BJ (cell line): ENCODE measurements around a stretch of chr10.

DNA sequence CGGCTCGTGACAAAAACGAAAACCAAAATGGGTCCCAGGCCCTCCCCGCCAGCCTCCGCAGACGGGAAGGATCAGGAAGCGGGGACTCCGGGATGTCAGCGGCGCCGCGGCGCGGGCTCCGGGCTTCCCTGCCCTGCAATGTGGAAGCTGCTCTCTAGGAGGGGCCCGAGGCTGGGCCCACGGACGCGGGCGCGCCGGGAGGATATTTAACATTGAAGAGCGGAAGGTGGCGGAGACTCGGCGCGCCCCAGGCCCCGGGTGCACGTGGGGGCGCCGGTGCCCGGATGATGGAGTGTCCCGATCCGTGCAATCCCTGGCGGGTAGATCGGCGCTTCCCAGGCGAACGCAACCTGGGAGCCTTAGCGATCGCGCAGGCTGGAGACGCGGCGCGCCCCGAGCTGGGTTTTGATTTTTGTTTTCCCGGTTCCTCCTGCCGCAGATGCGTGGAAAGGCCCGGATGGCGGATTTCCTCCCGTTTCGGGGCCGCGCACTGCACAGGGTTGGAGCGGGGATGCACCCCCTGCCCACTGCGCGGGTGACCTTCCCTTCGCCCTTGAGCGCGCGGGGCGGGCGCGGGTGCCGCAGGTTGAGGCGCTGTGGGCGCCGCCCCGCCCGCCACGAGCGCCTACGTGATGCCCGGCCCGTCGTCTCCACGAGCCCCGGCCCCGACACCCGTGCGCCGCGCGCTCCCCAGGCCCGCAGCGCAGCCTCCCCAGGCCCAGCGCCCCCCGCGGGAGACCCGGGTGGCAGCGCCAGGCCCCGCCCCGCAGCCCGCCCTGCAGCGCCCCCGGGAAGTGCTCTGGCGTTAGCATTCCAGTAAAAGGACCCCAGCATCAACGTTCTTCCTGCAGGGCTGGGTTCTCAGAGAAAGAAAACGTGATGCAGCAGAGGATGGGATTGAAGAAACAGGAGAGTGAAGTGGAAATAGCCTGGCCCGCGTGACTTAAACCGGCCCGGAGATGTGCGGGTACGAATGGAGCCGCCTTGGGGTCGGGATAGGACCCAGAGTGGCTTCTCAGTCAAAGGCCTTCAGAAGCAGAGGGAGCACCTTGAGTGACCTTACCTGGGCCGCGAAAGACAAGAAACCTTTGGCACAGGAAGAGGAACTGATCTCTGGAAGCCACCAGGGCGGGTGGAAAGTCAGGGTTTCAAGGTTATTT, 1.5 kb downstream of the PFKP start:
- CAGE, long polyA plus RNA: no peak
- RRBS: 2% methylated on average over 38 of the region's 112 CpGs

DNA sequence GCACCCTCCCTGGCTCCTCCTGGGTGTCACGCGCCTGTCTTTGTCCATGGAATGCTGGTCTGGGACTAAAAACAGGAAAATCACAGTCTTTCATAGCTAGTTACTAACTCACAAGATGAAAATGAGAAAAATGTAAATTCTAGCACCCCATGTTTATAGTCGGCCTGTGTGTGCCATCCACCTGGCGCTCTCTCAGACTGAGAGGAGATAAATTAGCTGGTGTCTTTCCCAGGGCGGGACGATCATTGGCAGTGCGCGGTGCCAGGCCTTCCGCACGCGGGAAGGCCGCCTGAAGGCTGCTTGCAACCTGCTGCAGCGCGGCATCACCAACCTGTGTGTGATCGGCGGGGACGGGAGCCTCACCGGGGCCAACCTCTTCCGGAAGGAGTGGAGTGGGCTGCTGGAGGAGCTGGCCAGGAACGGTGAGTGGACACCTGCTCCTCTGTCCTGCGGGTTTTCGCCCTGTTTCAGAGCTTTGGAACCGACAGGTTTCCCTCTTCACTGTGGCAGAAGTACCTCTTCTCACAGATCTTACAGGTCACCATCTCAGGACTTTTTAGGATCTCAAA, 33.9 kb downstream of the PFKP start:
- CAGE, long polyA plus RNA: no peak
- RRBS: no CpG with 5 or more reads among the region's 23 CpGs

- CAGE, long polyA plus RNA: no peak
- RRBS: no CpG with 5 or more reads among the region's 29 CpGs
These were observed 41.9 kb downstream of the PFKP start for GRCh38 chr10:3109136-3109780.

DNA sequence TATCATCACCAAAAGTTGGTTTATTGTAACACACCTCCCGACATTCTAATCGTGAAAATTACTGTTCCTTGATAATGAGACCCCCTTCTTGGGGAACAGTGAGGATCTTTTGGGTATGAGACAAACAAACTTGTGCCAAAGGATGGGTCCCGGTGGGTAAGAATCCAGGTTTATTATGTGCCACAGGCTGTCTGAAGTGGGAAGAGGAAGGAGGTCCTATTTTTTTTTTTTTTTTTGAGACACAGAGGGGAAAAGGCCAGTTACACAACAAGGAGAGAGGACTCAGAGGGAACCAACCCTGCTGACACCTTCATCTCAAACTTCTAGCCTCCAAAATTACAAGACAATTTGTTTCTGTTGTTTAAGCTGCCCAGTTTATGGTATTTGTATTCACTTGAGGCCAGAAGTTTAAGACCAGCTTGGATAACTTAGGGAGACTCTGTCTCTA, 9.2 kb upstream of the PITRM1 start:
- CAGE, long polyA plus RNA: no peak
- RRBS: no CpG with 5 or more reads among the region's 3 CpGs

DNA sequence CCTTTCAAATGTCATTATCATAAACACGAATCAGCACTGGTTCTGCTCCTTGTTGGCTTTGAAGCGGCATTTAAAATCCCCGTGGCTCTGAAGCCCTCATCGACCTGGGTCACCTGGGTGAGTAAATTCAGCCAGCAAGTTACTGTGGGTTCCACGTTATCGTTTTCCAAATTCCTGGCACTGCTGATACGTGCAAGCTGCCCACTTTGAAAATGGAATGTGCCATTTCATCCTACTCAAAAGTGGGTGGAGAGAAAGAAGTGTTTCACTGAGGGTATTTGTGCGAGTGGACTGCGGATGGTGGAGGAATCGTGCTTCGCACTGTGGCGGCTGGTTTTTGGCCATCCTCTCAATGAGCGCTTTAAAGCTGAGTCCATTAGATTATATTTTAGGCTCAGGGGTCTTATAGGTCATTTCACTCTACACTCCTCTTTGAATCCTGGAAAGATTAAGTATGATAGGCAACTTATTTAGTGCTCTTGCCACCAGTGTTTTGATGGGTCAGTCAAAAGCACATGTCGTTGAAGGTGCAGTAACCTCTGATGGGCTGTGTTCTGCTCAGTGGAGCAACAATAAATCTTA, 281.6 kb downstream of the KLF6 start:
- CAGE, long polyA plus RNA: no peak
- RRBS: no CpG with 5 or more reads among the region's 14 CpGs

GRCh38 chr10:3533211-3533657, 251.8 kb downstream of the KLF6 start:
- CAGE, long polyA plus RNA: no peak
- RRBS: no CpG with 5 or more reads among the region's 4 CpGs

DNA sequence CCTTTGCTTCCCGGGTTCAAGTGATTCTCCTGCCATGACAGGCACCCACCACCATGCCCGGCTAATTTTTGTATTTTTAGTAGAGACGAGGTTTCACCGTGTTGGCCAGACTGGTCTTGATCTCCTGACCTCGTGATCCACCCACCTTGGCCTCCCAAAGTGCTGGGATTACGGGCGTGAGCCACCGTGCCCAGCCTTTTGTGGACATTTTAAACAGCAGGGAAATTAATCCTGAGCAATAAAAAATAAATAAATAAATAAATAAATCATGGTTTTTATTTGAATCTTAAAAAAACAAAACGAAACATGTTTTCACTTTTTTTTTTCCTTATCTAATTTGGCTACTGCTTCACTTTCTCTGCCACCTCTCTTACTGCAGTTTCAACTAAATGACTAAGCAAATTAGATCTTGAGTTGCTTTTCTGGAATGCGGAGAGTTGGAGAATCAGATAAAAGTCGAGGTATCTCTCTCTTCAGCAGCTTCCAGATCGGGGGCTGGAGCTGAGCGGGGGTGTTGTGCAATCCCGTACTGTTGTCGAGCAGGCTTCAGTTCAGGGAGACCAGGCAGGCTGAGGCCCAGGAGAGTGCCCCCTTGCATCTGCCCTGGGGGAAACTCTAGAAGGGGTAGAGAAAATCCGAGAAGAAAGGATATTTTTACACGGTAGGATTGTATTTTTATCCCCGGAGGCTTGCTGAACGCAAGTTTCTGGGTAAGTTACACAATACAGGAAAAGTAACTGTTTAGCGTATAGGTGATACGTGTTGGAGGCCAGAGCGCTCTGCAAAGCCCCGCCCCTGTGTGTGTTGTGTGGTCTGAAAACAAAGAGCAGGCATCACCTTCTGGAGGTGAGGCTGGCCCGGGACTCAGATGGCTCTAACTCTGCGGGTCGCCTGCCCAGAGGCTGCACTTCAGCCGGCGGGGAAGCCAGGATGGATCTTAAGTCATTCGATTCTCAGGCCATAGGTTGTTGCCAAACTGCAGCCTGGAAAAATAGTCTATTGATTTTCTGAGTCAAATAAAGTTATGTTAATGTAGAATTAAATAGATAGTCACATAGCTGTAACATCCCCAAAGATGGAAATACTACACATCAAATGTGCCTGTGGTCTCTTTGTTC, 116.7 kb downstream of the KLF6 start:
- CAGE, long polyA plus RNA: no peak
- RRBS: 63% methylated on average over 4 of the region's 29 CpGs

DNA sequence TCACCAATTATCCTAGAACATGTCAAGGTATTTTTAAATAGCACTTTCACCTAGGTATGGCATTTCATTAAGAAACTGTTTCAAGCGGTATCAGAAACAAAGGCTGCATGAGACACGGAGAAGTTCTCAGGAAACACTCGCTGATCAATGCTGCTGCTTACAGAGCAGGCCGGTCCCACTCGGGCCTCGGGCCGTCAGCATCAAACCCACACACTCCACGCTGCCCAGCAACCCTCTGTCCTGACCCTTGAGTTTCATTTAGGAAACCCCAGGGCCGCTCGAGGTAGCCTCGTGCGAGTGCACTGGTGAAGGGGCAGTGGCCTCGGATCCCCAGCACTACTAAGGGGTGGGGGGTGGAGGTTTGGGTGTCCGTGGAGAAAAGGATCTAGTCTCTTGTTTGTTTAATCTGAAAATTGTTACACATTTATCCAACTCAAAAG, 4.0 kb downstream of the KLF6 start:
- CAGE, long polyA plus RNA: no peak
- RRBS: no CpG with 5 or more reads among the region's 14 CpGs

GRCh38 chr10:3781949-3782764, 2.9 kb downstream of the KLF6 start:
- CAGE, long polyA plus RNA: no peak
- RRBS: no CpG with 5 or more reads among the region's 20 CpGs

GRCh38 chr10:3820288-3820706, 35.3 kb upstream of the KLF6 start:
- CAGE, long polyA plus RNA: no peak
- RRBS: no CpG with 5 or more reads among the region's 11 CpGs

DNA sequence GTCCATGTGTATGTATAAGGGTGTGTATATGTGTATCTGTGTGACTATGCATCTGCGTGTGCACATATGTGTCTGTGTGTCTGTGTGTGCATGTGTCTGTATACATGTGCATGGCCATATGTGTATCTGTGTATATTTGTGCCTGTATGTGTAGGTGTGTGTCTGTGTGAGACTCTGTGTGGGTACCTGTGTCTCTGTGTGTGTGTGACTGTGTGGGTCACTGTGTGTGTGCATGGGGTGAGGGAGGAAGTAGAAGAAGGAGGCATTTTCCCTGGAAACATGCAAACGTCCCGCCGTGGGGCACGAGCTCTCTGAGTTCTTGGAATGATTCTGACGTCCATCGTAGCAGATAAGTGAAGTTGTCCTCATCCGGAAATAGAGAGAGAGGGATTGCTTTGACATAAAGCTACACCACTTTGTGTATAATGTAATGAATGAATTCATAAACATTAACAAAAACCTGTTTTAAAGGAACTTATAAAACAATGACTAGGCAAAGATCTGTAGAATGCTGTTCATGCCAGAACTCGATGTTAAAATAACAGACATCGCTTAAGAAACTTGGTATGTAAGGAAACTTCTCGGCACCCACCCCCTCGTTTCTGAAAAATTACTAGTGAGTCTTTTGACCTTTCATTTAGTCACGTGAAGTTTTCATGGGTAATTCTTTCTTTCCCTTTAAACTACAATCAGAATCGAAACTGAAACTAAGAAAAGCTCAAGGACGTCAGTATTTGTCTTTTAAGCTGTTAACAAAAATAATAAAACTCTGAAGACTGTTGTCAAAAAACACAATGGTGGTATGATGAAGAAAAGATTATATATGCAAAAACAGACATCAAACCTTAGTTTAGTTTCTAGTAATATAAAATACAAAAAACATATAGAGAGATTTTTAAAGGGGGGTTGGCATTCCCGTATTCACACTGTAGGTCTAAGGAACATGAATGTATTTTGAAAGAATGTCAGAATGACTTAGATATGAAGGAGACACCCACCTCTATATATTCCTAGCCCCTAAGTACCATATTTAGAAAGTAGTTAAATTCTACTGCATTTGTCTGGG, 43.7 kb upstream of the KLF6 start:
- CAGE, long polyA plus RNA: no peak
- RRBS: no CpG with 5 or more reads among the region's 16 CpGs

- CAGE, long polyA plus RNA: no peak
These were observed 66.9 kb upstream of the KLF6 start for GRCh38 chr10:3852014-3852210.

GRCh38 chr10:3935121-3935652, 150.2 kb upstream of the KLF6 start:
- CAGE, long polyA plus RNA: no peak
- RRBS: no CpG with 5 or more reads among the region's 13 CpGs

- CAGE, long polyA plus RNA: no peak
- RRBS: no CpG with 5 or more reads among the region's 4 CpGs
These were observed 283.2 kb upstream of the KLF6 start for GRCh38 chr10:4068276-4068611.

DNA sequence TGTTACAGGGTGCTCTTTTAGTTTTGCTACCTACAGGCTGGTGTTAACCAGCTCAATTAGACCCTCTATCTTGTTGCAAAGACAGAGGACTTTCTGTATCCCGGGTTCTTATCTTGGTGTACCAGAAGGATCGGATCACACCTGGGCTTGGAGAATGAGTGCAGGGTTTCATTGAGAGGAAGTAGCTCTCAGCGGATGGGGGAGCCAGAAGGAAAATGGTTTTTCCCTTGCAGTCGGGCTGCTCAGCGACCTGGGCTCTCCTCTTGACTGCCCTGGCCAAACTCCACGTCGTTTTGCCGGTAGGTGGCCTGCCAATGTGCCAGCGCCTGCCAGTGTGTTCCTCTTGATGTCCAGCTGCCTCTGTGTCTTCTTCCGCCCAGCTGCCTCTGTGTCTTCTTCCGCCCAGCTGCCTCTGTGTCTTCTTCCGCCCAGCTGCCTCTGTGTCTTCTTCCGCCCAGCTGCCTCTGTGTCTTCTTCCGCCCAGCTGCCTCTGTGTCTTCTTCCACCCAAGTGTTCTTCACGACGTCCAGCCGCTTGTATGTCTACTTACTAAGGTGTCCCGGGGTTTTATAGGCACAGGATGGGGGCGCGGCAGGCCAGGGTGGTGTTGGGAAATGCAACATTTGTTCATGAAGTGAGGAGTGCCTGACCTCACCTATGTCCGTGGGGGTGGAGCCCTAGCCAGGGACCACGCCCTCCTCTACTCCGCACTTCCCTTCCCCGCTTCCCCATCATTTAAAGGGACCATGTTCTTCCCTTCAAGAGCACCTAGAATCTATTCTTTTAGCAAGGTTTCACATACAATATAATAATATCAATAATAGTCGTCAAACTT, 364.3 kb upstream of the KLF6 start:
- CAGE, long polyA plus RNA: no peak
- RRBS: no CpG with 5 or more reads among the region's 25 CpGs

GRCh38 chr10:4242322-4243085, 457.5 kb upstream of the KLF6 start:
- CAGE, long polyA plus RNA: no peak
- RRBS: no CpG with 5 or more reads among the region's 4 CpGs

DNA sequence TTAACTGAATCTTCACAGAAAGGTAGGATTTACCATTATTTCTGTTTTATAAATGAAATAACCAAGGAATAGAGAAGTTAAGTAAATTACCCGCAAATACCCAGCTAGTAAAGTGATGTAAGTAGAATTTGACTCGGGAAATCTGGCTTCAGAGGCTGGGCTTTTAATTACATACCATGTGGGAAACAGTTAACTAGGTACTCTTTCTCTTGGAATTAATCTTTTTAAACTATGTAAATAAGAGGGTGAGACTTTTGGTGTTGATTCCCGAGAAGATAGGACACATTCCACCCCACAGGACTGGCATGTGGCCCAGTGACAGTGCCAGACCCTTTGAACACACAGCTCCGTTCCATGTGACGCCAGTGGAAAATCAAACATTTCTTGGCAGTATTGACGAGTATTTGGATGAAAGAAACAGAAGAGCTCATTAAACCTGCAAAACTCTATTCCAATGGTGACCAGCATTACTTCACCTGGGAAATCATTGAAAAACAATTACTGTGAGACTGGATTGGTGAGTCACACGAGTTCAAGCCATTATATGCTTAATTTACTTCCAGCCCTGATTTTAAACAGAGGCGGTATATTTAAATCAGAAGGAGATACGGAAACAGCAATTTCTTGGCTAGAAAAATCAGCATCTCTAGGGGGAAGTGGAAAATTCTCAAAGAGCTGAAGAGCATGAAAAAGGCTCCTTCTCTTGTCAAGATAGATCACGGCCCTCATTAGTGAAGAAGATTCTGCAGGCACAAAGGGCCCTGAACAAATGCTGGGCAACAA, 25.8 kb downstream of the AKR1E2 start:
- CAGE, long polyA plus RNA: no peak
- RRBS: no CpG with 5 or more reads among the region's 10 CpGs

GRCh38 chr10:4868036-4868825, 42.2 kb downstream of the AKR1E2 start:
- CAGE, long polyA plus RNA: no peak
- RRBS: no CpG with 5 or more reads among the region's 4 CpGs

DNA sequence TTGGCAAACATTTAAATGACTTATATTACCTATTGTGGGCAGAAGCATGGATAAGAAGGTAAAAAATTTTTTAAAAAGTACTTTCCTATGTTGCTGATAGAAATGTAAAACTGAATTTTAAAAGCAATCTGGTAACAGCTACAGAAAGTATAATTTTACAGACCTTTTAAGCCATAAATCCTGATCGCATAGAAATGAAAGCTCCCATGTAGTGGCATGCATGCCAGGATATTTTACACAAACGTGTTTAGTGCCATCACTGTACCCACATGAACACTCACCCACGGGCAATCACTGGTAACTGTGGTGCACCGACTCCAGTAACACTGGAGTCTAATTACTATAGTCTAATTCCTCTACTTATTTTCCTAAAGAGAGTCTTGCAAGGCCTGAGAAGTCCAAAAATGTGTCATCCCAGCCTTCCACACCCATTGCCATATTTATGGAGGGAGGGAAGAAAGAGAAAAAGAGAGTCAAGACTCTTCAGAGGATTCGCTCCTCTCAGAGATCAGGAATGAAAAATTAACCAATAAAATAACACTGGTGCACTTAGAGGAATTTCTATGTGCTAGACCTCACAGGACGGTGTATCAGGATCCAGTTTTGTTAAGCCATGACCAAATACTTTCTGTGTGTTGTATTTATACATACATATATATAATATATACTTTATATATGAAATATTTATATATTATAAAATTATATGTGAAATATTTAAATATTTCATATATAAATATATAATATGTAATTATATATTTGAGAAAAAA, 48.9 kb upstream of the AKR1C1 start:
- CAGE, long polyA plus RNA: no peak
- RRBS: no CpG with 5 or more reads among the region's 6 CpGs

DNA sequence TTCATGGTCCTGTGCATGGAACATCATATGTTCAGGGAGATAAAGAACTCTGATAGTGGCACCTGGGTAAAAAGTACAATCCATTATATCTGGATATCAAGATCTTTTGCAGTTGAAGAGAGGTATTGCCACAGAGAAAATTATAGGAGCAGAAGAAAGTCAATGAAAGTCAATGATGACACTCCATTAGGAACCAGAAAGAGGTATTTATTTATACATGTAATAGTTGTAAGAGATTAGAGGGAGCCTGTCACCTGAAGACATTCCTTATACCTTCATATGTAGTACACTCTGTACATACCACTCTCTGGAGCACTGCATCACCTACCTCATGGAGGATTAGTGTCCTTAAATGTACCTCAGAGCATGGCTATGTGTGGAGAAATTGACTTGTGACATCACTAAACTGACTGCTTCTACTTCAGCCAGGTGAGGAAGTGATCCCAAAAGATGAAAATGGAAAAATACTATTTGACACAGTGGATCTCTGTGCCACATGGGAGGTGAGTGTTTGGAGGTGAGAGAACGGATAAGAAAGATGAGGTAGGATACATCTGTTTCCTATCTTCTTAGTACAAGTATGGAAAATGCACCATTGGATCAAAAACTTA, 4.8 kb downstream of the AKR1C1 start:
- CAGE, long polyA plus RNA: no peak
- RRBS: no CpG with 5 or more reads among the region's 1 CpG